Skin of body (tissue), 2 donors: ENCODE measurements around a stretch of chr11.

GRCh38 chr11:33722395-33723079 is 13.7 kb downstream of the CD59 start:
- RAMPAGE, long total RNA = no peak

DNA sequence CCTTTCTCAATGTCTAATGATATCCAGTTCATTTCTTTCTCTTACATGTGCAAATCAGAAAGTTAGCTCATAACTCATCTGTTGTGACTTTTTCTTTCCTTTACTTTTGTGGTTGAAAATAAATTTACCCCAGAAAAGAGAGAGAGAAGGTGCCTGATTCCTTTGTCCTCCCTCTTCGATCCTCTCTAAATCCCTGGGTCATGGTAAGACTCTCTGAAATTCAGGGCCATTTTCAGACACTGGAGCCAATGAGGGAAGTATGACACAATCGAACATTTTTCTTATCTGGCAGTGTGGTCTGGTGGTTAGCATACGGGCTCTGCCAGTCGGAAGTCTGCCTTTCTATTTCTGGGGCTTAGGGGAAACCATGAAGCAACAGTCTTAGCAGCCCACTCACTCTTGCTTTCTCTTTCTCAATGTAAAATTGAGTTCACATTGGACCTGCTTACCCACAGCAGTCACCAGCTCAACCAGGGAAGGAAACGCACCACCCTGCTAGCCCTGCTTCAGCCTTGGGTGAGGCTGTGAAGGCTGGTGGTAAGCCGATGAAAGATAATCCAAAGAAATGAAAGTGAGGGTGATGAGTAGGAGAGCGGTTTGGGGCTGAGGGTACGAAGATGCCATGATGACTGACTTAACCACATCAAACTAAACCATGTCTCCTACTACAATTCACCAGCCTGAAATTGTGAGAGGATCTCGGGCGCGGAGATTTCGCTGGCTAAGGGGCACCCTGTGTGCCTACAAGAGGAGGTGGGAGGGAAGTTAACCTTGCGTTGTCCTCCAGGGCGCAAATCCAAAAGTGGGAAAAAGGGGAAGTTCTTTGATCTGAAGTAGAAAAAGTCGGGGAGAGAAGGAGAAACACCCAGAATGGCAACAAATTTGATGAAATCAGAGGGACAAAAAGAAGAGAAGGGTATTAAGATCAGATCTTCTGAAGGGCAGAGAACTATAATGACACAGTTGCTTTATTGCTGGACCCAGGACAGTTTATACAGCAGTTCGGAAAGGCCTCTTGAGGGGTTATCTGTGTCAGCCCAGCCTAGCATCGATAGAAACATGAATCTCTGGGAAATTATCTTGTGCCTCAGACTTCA is 2.0 kb upstream of the LMO2 start:
- RAMPAGE, long total RNA = no peak

GRCh38 chr11:33930218-33930994 is 38.5 kb upstream of the LMO2 start:
- RAMPAGE, long total RNA = no peak

DNA sequence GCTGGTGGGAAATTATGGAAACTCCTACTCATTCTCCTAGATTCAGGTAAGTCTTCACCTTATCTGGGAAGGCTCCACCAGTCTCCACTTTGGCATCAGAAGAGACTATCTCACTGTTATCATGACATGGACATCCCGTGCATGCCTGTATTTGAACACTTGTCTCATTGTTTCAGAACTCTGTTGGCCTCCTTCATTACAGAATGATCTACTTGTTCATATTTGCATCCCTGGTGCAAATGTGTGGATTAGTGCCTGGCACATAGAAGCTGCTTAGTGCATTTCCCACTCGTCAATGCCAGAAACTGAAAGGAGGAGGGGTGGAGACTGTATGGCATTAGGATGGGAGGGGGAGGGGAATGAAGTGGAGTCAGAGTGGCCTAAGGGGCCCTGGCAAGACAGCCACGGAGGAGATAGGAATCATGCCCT is 54.0 kb upstream of the CAPRIN1 start:
- RAMPAGE, long total RNA = no peak

GRCh38 chr11:34050252-34050872 is 1.2 kb upstream of the CAPRIN1 start:
- RAMPAGE, long total RNA = no peak

- RAMPAGE, long total RNA = no peak
These were observed 16.9 kb downstream of the CAPRIN1 start for GRCh38 chr11:34068472-34068764.

- RAMPAGE, long total RNA = no peak
These were observed 13.6 kb upstream of the NAT10 start for GRCh38 chr11:34091665-34092404.

DNA sequence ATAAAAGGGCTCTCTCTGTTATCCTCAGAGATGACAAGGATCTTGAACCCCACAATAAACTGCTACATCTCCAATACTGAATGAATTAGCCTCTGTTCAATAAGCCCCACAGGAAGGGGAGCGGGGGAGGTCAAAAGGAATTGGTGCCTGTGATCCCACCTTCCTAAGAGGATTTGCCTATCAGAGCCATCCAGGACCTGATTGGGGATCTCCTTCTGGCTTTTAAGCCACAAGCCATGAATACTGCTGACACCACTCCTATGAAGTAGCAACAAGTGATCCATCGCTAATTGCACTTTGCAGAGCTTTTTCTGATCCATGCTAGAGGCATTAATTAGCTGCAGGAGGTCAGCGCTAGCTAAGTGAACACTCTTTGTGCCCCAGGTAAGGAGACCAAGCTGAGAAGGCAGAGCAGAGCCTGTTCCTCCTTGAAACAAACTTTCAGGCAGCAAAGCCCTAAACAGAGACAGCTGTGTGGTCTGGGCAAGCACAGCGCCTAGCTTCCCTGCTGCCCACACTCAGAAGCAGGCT is 122.3 kb downstream of the ABTB2 start:
- RAMPAGE, long total RNA = no peak

- RAMPAGE, long total RNA = no peak
These were observed 48.6 kb downstream of the ABTB2 start for GRCh38 chr11:34309239-34309582.

- RAMPAGE, long total RNA = no peak
These were observed 11.4 kb upstream of the CAT start for GRCh38 chr11:34427105-34427912.

- RAMPAGE, long total RNA = no peak
These were observed 1.1 kb downstream of the CAT start for GRCh38 chr11:34439736-34440400.

DNA sequence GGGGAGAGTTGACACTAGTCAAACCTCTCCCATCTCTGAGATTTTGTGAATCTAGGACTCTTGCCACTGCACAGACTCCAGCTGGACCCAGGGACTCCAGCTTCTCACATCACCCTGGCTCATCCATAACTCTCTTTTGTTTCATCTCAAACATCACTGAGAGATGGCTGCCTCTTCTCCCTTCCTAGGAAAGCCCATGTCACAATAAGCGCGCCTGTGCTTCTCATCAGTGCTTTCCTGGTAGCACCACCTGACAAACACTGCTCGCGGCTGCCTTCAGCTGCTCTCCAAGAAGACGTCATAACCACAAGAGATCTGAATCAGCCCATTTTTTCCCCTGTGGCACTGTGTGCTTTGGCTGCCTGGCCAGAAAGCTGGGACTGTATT is 50.5 kb upstream of the EHF start:
- RAMPAGE, long total RNA = no peak

DNA sequence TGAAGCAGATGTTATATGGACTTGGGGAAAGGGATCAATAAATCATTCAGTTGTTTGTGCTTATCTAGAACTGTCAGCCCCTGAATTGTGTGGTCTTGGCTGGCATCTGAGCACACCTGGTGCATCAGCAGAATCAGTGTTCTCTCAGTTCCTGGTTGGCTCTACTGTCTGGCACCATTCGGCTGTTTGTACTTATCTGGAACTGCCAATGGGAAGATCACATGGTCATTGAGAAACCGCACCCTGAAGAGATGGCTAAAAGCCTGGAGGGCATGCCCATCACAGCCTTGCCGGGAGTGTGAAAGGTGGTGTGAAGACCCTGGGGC is 37.1 kb upstream of the EHF start:
- RAMPAGE, long total RNA = no peak

DNA sequence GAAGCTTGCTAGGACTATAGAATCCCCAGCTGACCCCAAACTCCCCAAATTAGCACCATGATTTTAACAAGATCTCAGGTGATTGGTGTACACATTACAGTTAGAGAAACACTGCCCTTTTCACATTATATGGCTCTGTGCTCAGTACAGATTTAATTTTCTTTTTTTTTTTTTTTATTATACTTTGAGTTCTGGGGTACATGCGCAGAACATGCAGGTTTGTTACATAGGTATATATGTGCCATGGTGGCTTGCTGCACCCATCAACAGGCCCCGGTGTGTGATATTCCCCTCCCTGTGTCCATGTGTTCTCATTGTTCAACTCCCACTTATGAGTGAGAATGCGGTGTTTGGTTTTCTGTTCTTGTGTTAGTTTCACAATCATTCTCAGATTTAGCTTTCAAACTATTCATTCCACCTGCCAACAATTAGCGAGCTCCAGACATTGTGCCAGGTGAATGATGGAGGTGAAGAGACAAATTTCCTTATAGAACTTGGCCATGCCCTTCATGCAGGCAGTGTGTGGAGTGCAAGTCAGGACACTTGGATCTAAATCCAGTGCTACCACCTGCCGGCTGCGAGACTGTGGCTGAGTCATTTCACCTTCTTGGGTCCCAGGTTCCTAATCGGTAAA is 18.9 kb upstream of the EHF start:
- RAMPAGE, long total RNA = no peak

GRCh38 chr11:34622826-34624023 is 2.3 kb downstream of the EHF start:
- RAMPAGE, long total RNA = no peak

- RAMPAGE, long total RNA = no peak
These were observed 13.8 kb downstream of the EHF start for GRCh38 chr11:34634679-34635207.

DNA sequence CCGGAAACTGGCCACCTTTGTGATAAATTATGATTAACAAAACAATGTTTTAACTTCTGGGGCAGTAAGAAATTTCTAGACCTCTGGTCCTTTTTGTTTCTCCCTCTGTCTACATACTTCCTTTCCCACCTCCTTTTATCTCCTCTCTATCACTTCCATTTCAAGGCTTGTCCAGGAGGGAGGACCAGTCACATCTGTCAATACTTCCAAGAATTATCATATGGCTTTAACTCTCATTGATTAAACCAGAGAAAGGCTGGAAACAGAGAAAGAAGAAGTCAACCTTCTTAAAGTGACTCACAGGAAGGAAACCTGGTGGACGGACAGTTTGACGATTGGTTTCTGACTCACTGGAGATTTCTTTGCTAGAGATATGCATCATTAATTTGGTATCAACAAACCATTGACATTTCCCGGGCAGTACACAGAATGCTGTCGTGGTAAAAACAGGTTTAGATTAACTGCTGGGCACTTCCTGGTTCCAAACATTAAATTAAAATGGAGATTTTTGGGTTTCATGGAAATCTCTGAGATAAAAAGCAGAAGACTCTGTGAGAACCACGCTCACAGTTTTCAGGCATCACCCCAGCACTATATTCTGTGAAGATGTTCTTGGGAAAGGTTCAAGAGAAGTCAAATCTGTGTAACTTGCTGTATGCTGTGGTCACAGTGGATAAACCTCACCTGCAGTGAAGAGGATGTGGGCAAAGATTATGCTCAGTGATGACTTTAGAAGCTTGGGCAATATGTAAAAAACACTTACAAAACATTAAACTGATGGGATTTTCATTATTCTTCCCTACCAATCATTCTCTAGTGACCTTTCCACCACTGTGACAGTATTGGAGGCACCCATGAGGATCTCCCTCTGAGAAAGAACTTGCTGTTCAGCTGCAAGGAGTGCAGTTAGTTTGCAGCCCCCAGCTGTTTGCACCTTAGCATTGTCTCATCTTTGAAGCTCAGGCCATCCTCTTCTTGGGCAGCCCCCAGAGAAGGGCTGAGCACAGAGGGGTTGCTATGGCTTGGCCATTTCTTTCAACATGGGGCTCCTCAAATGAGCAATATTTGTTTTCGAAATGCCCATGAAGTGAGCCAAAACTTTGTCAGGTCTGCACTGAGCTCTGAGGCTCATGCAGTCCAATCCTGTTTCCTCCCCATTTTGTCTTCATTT is 61.1 kb upstream of the CD44 start:
- RAMPAGE, long total RNA = no peak

DNA sequence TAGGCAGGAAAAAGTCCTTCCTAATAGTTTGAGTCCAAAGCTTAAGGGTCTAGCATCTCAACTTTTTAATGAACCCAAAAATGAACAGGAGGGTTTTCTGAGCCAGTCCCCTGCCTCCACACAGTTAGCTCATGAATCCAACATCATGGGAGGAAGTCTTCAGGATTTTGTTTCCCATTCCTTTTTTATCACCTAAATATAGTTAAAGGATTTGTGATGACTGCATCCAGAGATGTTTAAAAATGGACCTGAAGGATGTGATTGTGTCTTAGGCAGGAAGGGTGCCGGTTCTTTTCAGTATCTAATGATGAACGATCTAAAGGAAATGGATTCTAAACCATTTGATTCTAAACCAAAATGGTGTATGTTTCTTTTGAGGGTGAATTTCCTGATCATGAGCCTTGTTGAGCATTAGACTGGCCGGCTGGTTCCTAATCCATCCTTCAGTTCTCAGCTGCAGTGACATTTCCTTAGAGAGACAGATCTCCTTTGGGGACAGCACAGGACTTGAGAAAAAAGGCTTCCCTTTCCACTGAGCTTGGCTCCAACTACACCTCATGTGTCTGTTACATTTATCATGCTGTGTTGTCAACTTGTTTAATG is 17.3 kb downstream of the CD44 start:
- RAMPAGE, long total RNA = no peak

- RAMPAGE, long total RNA = no peak
These were observed 34.8 kb downstream of the CD44 start for GRCh38 chr11:35173586-35174438.

DNA sequence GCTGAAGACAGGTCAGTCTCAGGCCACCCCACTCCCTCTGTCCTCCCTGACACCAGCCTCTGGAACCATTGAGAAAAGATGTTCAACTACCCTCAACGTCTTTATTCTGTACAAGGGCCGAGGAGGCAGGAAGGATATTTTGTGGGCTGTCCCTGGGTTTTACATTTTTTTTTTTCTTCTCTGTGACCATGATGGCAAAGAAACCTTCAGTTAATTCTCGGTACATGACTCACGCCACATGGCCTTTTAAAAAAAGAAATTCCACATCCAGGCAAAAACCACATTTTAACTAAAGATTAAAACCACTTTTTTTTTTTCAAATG is 130.3 kb downstream of the SLC1A2 start:
- RAMPAGE, long total RNA = no peak